Measurements from ENCODE around the genes GSS and EIF6.

DNA sequence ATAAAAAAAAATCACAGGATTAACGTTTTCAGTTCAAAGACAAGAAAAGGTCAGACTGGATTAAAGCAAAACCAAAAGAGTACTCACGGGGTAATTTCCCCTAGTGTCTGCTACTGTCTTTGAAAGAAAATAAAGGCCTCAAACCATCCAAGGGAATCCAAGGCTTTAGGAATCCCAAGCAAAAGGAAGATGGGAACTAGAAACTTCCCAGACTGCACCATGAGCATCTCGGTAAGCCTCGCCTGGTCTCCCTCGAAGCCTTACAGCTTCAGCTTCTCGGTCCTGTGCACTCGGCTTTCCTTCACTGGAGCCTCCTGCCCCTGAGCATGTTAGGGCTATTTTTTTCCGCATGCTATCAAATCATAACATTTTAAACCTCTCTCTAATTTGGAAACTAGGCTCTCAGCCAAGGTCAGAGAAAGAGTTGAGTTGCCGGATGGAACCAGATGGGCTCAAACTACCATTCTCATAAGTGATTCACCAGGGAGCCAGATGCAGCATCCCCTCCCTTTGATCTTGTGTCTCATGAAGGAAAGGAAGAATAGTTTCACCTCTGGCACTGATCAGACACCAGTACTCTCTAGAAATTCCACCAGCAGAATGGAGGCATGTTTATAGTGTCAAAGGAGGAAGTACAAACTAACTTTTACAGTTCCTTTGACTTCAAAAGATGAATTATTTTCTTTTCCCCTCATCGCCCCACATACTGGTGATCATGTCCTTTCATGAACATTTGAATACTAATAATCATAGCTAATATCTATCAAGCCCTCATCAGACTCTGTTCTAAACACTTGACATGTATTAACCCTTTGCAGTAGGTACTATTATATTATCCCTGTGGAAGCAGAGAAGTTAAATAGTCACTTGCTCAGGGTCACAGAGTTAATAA is 46.5 kb downstream of the MAP1LC3A start:
- RRBS: no CpG with 5 or more reads among the region's 10 CpGs

- RRBS: no CpG with 5 or more reads among the region's 3 CpGs
Measured at GRCh38 chr20:34724323-34724522, 20.1 kb downstream of the TP53INP2 start.

GRCh38 chr20:34955235-34956329 is at the start of gene GSS:
Gene GSS, minus strand, starts transcription at chr20:34955806.
- RRBS: 2% methylated on average over 29 of the region's 66 CpGs

GRCh38 chr20:34980650-34981477 is 25.2 kb downstream of the MYH7B start:
- RRBS: no CpG with 5 or more reads among the region's 23 CpGs

- RRBS: no CpG with 5 or more reads among the region's 13 CpGs
Measured at GRCh38 chr20:35091555-35092216, 921 bp downstream of the TRPC4AP start.

GRCh38 chr20:35250669-35251113 is 24.2 kb downstream of the MMP24 start:
- RRBS: no CpG with 5 or more reads among the region's 4 CpGs

- RRBS: no CpG with 5 or more reads among the region's 2 CpGs
Measured at GRCh38 chr20:35252626-35253019, 25.3 kb downstream of the MMP24OS start.

DNA sequence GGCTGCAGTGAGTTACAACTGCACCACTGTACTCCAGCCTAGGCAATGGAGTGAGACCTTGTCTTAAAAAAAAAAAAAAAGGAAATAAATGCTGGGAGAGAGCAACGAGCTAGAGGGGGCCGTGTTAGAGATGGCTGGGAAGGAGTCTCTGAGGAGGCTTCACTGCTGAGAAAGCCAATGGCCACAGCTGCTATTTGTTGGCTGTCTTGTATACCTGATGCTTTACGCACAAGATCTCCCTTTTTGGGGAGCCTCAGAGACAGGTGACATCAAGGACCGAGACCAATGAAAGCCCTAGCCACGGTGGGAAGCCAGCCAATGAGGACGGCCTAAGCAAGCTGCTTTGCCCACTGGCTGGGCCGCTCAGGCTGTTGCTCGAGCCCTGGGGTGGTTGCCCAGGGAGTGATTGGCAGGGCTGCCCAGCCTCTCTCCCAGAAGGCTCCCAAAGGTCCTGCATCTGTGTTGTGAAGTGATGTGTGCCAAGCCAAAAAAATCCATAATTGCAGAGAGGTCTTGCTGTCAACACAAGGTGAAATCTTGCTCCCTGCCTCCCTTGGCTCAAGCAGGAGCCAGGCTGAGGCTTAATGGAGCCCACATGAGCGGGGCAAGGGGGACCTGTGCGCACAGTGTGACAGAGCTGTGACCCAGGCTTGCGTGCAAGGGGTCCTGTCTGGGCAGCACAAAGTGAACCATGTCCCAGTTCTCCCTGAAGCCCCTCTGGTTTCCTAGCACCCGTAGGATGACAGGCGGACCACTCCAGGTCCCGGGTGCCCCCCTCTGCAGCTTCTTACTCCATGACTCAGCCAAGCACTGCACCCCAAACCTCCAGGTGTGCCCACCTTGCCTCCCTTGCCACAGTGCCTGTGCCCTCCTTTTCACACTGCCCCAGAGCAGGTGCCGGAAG is 4.3 kb downstream of the MMP24OS start:
- RRBS: no CpG with 5 or more reads among the region's 15 CpGs

DNA sequence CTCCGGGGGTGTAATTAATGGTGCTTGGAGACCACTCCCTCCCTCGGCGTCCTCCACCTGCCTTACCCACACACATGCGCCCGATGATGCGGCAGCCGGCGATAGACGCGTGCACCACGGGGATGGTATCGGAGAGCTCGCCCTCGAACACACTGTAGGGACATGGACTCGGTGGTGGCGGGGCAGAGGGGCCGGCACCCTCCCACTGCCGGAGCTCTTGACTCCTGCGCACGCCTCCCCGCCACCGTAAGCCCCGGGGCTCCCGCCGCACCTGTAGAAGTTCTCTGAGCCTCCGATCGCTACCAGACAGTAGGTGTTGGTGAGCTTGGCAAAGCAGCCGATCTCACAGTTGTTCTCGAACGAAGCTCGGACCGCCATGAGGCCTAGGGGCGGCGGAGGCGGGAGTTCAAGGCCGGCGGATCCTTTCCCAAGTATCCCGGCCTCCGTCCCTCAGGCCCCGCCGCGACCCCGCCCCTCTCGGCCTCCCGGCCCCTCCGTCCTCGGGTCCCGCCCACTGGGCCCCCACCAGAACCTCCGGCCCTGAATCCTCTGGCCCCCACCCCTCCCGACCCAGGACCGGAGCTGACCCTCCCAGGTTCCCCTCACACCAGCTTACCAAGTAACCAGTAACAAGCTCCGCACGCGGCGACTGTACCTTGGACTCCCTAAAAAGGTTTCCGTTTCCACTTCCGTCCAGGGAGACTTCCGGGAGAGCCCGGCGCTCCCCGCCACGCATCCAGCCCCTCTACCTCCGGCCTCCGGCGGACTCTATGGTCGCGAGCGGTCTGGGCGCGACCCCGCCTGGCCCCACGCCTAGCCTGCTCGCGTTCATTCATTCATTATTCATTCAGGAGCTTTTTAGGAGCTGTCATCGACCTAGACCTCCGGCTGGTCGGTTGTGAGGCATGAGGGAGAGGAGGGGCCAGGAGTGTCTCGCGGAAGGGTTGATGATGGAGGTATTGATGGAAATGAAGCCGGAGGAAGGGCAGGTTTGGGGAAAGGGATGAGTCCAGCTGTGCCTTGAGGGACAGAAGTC is at the start of gene EIF6:
EIF6 (minus strand) TSS at position 663 of the 1,036 bp plus-strand sequence.
- RRBS: 2% methylated on average over 38 of the region's 80 CpGs

DNA sequence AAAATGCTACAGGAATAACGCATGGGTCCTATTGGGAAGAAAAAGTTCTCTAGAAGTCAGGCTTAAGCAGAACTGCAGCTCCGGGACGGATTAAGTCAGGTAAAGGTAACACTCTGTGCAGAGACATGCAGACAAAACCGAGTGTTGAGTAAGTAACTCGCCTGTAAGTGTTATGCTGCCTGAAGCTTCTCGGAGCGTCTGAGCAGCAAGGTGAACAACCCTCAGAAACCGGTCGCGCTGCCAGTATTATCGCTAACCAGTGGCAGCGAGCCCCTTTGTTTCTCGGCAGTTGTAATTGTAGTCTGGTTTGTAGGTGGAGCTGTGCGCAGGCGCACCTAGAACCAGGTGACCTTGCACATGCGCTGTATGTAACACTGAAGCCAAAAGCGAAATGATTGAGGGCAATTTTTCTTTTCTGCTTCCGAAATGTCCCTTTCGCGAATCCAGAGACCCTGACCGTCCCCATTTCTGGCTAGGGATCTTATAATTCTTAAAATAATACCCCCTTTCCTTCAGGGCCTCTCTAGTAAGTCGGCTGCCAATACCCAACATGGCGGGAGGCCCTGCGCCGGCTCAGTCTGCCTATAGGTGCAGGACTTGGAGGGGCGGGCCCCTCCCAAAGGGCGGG is 805 bp upstream of the CEP250 start:
- RRBS: no CpG with 5 or more reads among the region's 27 CpGs

GRCh38 chr20:35545645-35546771 is 4.1 kb downstream of the ERGIC3 start:
- RRBS: no CpG with 5 or more reads among the region's 7 CpGs

GRCh38 chr20:35618218-35618555 is 2.6 kb downstream of the SPAG4 start:
- RRBS: no CpG with 5 or more reads among the region's 6 CpGs

- RRBS: no CpG with 5 or more reads among the region's 4 CpGs
Measured at GRCh38 chr20:35635880-35636530, 20.4 kb downstream of the SPAG4 start.

DNA sequence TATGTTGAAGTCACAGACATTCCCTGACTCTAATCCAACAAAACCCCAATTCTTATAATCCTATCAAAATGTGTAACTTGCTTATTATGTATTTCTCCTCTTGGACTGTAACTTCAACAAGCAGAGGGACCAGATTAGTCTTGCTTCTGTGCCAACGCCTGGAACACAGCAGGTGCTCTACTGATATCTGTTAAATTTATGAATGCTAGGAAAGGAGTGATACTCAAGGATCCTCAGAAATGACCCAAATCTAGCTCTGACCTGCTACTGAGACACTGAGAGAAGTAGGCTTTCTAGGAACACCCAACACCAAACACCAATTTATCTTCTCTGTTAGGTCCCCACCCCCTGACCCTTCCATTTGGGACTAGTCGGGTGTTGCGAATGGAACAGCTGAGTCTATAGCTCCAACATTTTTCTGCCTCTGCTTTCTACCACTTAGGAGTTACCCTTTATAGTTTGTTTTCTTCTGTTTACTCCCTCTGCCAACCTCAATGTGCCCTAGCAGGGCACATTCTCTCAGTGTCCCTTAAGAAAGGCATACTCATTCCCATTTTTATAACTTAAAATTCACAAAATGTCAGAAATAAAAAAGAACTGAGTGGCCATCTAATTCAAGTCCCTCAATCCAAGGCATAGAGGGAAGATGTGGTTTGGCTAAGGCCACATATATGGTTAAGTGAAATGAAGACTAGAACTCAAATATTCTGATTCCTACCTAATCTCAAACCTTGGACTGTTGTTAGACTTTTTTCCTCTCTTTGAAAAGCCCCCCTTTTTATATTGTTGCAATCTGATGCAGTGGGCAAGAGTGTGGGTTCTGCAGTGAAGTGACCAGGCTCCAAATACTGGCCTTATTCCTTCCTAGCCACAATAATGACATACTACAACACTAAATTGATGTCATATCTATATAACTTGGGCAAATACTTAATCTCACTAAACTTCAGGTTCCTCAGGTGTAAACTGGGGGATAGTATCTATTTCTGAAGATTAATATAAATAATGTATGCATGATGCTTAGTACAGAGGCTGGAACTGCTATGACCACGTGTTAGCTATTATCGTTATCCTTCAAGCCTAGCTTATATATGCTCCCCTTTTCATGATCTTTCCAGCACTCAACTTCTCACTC is 23.8 kb downstream of the CPNE1 start:
- RRBS: no CpG with 5 or more reads among the region's 5 CpGs

DNA sequence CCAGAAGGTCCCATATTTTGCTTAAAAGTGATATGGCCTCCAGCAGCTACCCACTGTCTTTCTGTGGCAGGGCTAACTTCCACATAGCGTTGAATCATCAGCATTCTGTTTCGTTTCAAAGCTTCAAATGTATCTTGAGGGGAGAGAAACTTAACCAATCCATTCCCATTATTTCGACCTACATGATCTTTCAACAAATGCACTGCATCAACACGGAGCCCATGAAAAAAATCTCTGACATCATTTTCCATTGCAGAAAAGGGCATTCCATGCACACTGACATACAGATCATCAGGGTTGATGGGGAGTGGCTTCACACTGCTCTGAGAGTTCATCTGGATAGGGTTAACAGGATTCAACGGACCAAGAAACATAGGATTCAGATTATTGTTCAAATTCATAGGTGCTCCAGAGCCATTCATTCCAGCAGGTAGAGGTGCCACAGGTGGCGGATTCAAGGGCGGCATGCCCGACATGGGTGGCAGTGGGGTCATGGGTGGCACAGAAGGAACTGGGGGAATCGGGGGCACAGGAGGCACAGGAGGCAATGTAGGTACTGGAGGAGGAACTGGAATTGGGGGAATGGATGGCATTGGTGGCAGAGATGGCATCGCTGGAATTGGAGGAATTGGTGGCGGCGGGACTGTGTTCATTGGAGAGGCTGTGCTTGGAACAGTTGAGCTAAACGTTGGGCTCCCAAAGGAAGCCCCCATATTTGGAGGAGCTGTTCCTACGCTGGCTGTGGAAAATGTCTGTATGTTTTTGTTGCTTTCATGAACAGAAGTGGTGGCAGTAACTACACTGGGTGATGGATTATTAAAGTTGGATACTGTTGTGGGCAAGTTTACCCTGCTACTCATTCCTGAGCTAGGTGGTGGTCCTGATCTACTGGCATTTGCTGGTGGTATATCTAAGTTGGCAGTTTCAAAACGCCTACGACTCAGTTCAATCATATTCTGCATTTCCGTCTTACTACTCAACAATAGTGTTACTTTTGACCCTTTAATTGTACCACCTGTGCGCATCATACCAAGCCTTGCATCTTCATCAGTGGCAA is 10.2 kb downstream of the CPNE1 start:
- RRBS: no CpG with 5 or more reads among the region's 18 CpGs

- RRBS: no CpG with 5 or more reads among the region's 1 CpG
Measured at GRCh38 chr20:35704083-35704491, 4.9 kb downstream of the ROMO1 start.

DNA sequence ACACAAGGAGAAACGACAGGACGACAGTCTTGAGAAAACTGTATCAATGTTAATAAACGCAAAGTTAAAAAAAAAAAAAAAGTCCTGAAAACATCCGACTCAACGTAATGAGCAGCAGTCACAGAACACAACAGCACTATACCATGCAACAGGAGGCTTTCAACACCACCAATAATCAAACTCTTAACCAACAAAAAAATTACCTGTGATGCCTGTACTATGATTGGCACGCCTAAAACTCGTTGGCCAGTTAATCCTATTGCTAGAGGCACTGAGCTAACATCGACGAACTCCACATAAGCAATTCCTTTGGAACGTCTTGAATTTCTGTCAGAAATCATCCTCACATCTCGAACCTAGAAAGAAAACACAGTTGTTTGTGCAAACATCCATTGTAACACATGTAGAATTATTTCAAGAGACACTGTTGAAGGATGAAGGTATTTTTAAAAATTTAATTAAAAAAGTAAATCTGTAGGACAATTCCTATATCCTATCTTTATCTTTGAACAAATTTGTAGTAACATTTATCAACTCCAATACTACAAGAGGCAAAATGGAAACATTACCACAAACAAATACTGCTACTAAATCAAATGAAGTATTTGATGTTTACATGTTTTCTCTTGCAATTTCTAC is 17.6 kb downstream of the RBM39 start:
- RRBS: no CpG with 5 or more reads among the region's 11 CpGs

DNA sequence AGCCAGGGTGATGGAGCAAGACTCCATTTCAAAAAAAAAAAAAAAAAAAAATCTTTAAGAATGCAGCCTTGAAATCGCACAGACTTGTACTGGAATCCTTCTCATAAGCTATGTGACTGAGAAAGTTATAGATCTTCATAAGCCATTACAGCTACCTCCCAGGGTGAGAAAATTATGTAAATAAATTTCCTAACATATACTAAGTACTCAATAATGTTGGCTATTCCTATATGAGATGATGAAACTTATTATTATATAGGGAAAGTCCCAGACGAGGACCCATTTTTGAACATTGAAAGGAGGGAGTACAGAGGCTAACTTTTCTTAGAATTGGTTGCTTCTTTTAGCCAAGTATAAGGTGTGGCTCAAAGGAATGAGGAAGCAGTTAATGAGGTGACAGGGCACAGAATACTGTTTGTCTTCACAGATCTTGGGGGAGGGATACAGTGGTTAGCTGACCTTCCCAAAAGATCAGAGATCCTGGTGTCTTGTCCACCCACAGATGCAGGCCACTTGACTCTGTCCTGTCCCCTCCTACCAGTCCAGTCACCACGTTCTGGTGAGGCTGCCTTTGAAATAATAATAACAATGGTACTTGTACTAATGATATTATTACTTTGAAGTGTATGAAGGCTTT is 67.8 kb upstream of the EPB41L1 start:
- RRBS: no CpG with 5 or more reads among the region's 3 CpGs

DNA sequence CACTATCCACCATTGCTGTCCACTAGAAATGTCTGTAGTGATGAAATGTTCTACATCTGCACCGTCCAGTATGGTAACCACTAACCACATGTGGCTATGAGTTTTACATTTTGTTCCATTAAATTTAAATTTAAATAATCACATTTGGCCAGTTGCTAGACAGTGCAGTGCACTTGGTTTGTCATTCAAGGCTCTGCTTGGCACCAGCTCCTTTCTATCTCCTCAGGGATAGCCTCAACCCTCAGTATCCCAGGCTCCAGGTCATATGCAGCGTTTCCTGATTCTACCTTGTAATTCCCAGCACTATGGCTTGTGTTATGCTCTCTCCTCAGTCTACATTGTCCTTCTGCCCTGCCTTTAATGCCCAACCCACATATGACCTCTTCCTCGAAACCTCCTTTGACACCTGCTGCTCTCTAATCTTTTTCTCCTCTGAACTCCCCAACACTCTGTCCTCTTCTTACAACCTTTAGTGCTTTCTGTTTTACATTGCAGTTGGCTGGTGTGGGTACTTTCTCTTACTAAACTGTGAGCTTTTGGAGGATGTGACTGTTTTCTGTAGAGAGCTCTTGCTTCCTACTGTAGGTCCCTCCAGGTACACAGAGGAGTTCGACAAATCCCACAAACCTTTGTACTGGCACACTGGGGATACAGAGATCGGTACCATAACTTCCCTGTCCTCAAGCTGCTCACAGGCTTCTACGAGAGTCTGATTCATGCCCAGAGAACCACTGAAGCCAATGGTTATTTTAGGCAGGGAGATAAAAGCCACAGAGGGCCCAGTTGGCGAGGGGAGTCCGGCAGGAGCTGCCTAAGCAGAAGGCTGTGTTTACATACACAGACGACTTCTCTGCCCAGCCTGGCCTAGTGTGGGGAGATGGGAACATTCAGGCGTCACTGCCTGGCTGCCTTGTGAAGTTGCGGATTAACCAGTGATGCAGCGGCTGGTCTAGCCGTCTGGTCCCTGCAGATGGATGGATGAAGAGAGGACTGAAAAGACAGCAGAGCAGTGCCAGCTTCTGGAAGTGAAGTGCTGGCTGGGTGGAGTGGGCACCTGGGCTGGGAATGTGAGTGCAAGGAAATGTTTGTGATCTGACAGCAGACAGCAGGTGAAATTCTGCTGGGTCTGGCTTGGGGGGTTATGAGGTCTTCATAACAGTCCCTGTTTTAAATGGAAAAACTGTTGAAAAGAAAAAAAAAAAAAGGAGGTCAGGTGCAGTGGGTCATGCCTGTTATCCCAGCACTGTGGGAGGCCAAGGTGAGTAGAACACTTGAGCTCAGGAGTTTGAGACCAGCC is 8.4 kb upstream of the EPB41L1 start:
- RRBS: no CpG with 5 or more reads among the region's 13 CpGs

- RRBS: no CpG with 5 or more reads among the region's 5 CpGs
Measured at GRCh38 chr20:36149437-36149993, 5.0 kb upstream of the EPB41L1 start.

Data from iris pigment epithelial cell (primary cell).